Metastatic Lung Carcinoma in the Adrenal Gland (tissue), 1 donor: ENCODE measurements around the gene CSTF1.

DNA sequence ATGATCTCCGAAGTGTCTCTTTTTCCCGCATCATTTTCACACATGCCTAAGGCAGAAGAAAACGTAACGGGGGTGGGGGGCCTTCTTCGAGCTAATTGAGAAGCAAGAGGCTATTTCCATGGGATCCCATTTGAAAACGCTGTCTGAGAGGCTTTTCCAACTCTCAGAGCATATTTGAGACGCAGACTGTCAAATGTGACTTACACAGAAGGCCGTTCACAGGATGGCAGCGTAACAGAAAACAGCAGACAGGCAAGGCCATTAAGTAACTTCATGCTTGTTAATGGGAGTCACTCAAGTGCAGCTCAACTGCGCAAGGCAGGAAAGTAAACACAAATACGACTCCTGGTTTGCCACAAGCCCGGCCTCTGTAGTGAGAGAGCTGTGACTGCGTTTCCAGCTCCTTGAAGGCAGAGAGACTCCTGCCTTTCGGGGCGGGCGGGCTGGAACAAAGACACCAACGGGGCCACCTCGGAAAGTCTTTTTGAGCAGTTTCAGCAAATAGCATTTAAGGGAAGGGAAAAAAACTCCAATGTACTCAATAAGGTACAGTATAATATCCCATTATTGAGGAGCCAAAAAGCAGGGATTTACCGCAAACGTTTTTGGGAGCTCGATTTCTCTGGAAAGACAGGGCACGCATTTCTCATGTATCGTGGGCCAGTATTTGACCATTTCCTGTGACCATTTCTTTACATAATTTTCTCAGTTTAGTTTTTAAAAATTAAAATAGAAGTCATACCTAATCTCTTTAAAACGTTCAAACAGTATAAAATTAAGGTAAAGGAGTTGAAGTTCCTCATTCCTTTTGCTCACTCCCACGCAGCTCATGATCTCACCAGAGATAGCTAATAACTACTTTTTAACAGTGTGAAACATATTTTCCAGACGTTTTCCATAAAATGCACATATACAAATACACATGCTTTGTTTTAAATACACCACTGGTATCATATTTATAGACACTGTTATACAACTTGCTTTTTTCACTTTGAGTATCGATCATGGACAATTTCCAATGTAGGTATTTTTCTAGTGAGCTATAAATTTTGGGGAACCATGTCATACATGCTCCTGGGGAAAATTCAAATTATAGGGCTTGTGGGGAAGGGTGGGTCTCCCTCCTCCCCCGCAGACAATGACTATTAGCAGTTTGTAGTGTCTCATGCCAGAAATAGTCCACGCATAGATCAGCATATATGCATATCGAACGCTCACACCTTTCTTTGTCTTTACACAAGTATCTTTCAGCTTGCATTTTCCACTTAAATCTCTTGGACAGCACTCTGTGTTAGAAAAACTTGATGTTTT, 145.1 kb upstream of the ZNF217 start:
- PRO-cap, result bidirectional peak, plus-strand start at position 413 of the sequence, minus-strand start at position 300 of the sequence

DNA sequence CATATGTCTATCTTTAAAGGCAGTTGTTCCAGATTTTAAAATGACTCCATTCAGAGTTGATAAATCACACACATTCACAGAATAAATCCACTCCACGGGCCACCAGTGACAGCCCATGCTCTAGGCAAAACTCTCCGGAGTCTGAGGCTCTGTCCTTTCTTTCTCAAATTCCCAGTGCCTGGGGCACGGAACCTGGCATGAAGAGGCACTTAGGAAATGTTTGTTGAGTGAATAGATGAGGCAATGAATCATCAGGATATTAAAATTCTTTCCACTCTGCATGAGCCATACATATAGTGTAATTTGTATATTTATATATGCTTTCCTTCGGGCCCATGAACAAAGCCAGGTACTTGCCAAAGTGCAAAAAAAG, 212.1 kb upstream of the ZNF217 start:
- PRO-cap, result no peak

GRCh38 chr20:53857724-53858328, 212.6 kb downstream of the BCAS1 start:
- PRO-cap, result no peak

GRCh38 chr20:54172419-54173363, 1.1 kb downstream of the CYP24A1 start:
- PRO-cap, result bidirectional peak, plus-strand start at chr20:54172684, minus-strand start at chr20:54172613; bidirectional peak, plus-strand start at chr20:54172746, minus-strand start at chr20:54172736

DNA sequence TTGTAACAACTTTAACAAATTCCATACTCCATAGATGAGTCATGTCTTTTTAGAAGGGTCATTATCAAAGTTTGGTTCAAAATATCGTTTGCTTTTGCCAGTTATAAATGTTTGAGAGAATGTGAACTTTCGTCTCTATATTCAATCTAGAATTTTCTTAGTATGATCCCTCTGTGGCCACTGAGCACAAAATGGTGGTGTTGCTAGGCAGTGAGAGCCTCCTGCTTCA, 125.1 kb upstream of the DOK5 start:
- PRO-cap, result no peak

DNA sequence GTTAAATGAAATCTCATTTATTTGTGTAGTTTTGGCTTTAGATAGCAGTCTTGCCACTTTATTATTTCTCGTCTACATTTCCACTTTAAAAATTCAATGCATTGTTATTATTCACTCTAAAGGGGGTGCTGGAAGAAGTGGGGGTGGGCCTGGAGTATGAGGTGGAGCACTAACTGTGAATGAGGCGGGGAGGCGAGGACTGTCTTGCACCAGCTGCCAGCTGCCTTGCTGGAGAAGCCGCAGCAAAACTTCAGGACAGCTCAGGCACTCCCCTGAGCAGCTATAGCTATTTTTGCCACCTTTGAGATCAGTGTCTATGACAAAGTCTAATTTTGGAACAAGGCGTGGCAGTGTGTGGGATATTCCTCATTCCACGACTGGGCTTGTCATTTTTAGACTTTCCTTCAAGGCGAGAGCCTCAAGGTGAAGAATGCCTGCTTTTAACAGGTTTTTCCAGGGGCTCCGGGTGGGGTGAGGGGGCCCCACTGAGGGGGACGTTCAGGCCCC, 143.7 kb downstream of the DOK5 start:
- PRO-cap, result no peak

DNA sequence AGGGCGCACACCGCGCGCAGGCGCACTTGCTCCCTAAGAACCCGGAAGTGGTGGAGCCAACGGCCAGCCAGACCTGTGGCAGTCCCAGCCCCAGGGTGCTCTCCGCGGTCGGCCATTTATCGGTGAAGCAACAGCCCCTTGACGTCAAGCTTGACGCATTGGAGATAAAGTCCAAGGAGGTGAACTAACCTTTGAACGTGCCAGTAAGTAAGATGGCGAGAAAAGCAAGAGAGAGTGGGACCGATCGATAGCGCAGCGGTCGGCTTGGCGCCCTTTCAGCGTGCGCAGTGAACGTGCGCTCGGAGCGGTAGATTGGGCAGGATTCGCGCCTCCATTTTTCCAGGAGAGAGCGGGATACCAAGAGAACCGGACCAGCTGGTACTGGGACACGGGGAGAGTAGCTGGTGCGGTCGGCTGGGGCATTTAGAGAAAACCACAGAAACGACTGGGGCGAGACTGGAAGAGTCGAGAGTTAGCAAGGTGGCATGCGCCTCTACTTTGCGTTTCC, at the start of gene CSTF1:
TSS of gene CSTF1 (plus strand) at position 310 of the 508 bp plus-strand sequence.
- PRO-cap, result bidirectional peak, plus-strand start at position 342 of the sequence, minus-strand start outside the sequence

DNA sequence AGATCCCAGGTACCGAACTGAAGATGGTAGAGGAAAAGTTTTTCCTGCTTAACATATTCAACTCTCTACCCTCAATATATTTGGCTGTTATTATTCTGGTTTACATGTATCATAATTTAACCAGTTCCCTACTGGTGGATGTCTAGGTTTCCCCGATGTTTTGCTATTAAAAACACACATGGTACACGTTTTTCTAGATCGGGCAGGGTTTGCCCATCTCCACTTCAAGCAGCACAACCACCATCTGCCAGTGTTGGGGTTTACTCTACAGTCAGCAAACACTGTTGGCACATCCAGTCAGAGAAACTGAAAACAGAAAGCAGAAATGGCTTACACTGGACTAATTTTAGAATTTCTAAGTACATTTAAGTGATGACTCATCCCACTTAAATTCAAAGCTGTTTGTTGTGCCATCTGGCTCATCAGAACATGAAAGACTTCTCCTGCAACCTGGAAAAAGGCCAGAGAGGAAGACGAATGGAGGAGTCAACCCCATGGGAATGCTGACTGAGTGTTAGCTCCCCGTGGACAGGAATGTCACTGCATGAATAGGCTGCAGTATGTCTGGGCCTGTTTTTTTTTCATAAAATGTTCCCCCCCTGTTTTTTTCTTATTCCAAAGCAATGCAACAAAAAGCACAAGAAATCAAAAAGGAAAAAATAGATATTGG, 21.8 kb downstream of the FAM209B start:
- PRO-cap, result no peak

- PRO-cap, result no peak
Observed at GRCh38 chr20:56626736-56627194, 2.3 kb upstream of the TFAP2C start.

- PRO-cap, result no peak
Observed at GRCh38 chr20:56826686-56827868, 198.0 kb downstream of the TFAP2C start.

- PRO-cap, result no peak
Observed at GRCh38 chr20:57106299-57106731, 160.1 kb downstream of the BMP7 start.

- PRO-cap, result no peak
Observed at GRCh38 chr20:57163524-57164003, 102.9 kb downstream of the BMP7 start.

DNA sequence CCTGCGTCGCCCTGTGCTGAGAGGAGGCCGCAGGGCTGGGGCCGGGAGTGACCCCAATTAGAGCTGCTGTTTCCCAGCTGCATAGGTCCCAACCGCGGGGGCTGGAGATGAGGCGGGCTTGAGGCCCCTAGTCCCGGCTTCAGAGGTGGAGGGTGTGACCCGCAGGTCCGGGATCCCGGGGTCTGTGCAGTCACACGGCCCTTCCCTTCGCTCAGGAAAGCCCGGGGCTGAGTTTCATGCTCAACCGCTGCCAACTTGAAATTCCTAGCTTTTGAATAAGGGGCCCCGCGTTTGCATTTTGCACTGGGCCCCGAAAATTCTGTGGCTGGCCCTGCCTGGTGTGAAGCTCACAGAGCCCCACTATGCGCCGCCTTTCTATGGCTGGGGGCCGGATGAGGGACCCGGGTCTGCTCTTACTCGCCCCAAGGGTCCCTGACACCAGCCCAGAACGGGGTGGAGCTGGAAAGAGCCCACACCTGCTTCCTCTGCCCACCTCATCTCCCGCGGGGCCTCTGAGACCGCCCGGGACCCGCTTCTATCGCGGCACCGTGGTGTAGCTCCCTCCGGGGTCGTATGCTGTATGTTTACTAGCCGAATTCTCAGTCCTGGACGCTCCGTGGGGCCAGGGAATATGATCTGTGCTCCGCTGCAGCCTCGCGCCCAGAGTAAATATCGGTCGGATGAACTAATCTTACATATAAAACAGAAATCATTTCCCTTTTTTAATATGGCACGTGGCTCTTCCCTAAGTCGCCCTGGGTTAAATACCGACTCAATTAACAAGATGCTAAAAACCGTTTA, 750 bp upstream of the RBM38 start:
- PRO-cap, result no peak

DNA sequence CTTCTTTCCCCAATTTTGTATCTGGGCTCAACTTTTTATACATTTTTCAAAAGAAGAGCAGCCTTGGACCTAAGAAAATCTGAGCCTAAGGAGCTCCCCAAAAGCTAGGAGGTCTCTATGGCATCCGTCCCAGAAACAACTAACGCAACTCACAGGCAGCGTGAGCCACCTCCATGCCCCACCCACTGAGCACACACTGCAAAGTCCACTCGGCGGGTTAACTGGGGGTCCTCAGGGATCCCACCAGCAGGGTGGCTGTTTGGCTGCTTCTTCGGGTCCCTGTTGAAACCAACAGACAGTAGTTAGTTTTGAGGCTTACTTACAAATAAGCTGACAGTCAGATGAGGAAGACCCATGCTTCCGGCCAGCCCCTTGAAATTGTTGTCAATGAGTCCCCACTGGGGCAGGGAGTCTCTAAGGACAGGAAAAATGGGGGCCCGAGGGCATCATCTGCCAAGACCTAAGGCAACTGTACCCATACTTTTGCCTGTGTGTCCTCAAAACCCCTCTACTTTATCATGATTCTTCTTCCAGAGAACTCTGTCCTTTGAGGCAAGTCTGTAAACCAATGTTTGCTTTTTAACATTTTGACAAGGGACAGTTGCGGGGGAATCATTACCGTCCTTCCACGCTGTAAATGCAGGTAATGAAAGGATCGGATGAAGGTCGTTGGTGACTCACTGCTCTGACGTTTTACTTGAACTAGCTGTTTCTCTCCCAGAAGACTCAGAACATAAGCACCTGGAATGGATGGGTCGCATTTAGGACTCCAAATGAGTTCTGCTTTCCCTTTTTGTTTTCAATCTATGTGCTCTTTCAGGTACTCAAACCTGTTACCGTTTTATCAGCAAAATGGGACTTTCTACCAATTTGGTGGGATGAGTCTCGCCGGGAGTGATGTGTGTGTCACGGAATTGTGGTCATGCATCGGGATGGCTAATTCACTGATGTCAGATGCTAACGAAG, 2.1 kb upstream of the PCK1 start:
- PRO-cap, result no peak

- PRO-cap, result no peak
Observed at GRCh38 chr20:57707608-57708394, 2.0 kb downstream of the PMEPA1 start.

DNA sequence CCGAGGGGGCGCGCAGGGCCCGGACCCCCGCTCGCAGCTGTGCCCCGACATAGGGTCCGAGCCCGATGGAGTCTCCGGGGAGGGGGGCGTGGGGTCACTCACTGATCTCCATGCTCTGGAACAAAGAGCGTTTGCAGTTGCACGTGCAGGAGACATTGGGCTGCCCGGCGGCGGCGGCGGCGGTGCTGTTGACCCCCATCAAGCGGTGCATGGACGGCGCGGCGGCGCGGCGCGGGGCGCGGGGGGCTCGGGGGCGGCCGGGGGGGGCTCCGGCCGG, 505 bp downstream of the PMEPA1 start:
- PRO-cap, result no peak

DNA sequence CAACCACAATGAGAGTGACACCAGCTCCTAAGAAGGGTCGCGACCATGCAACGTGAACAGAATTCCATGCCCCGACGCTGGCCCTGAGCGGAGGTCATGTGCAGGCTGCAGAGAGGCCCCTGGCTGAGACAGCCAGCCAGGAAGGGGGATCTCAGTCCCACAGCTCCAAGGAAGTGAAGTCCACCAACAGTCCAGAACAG, 200.1 kb upstream of the C20orf85 start:
- PRO-cap, result no peak

- PRO-cap, result no peak
Observed at GRCh38 chr20:57987580-57988053, 163.1 kb upstream of the C20orf85 start.

- PRO-cap, result no peak
Observed at GRCh38 chr20:58131159-58132302, 19.2 kb upstream of the C20orf85 start.

GRCh38 chr20:58229416-58229861, 986 bp upstream of the ANKRD60 start:
- PRO-cap, result no peak